ENCODE measurements around the gene MDH1B.

DNA sequence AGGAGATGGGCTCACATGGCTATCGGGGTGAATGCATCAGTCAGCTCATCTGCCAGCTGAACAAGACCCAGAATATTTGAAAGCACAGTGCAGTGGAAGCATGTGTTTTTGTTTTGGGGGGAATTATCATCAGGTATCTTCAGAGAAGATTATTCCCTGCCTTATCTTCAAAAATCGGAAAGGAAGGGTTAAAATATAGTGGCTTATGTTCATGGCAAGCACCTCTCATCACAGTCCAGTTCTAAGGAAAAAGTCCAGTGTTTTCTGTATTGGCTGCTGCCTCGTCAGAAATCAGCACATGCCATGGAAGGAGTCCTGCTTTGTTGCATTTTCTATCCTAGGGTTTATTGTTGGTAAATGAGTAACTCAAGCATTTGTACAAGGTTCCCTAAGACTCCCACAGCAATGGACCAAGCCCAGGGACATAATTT, 26.2 kb downstream of the NBEAL1 start:
- PRO-cap, 2 experiments = no peak in any of the 2 experiments

DNA sequence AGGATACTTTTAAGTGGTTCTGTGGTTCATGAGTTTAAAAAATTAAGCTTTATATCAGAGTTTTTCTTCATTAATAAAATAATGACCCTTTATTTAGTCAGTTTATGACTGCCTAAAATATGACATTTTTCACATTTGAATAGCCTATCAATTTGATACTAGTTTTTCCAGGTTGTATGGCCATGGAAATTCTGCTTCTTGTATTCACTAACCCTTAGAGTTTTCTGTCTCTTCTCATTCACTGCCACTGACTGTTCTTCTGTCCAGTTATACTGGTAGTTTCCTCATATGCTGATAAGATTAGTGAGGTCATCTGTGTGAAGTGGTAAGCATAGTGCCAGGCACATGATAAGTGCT, 91.1 kb downstream of the NBEAL1 start:
- PRO-cap, 2 experiments = no peak in any of the 2 experiments

DNA sequence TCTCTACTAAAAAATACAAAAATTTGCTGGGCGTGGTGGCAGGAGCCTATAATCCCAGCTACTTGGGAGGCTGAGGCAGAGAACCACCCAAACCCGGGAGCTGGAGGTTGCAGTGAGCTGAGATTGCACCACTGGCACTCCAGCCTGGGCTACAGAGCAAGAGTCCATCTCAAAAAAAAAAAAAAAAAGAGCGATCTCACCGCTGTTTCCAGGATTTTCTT, 28.8 kb downstream of the CYP20A1 start:
- PRO-cap, 2 experiments = no peak in any of the 2 experiments

DNA sequence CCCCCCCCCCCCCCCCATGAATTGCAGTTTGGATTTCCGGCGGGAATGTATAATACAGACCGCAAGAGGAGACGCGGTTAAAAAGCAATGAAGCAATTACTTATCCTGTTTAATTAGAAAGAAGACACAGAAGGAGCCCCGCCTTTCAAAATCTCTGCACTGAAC, 710 bp downstream of the RAPH1 start:
- PRO-cap, 2 experiments = no peak in any of the 2 experiments

- PRO-cap, 2 experiments = peak in 1 of 2 experiments; most common minus-strand start chr2:204322068 (in 1)
Measured at GRCh38 chr2:204321924-204322222, 223.4 kb upstream of the PARD3B start.

GRCh38 chr2:204611008-204611721, 65.9 kb downstream of the PARD3B start:
- PRO-cap, 2 experiments = no peak in any of the 2 experiments

GRCh38 chr2:205091798-205092648, 546.7 kb downstream of the PARD3B start:
- PRO-cap, 2 experiments = no peak in any of the 2 experiments

- PRO-cap, 2 experiments = no peak in any of the 2 experiments
Measured at GRCh38 chr2:205565732-205566553, 116.4 kb upstream of the NRP2 start.

- PRO-cap, 2 experiments = no peak in any of the 2 experiments
Measured at GRCh38 chr2:205574337-205575077, 107.8 kb upstream of the NRP2 start.

DNA sequence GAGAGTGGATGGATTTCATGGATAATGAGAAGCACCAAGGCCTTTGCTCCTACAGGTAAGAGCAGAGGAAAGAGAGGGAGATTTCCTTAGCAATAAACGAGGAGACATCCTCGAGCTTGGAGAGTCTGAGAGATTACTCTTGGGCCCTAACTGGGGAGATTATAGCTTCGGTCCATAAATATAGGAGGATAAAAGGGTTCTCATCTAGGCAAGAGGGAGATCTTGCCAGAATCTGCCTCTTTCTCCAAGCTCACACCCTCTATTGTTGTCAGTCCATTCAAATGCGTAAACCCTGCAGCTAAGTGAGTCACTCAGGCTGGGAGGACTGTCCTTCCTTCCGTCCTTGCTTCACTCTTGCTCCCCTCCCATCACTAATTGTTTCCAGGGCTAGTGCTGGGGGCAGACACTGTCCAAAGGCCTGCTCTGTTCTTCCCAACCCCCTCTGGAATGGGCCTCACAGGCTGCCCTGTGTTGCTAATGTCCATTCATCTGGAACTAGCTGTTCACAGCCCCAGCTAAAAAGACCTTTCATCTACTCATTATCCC, 32.0 kb upstream of the NRP2 start:
- PRO-cap, 2 experiments = peak in 1 of 2 experiments; most common plus-strand start position 374 of the sequence (in 1); most common minus-strand start position 261 of the sequence (in 1)

GRCh38 chr2:205687242-205687793, 5.0 kb downstream of the NRP2 start:
- PRO-cap, 2 experiments = no peak in any of the 2 experiments

GRCh38 chr2:205734454-205735032, 52.2 kb downstream of the NRP2 start:
- PRO-cap, 2 experiments = no peak in any of the 2 experiments

- PRO-cap, 2 experiments = no peak in any of the 2 experiments
Measured at GRCh38 chr2:205754844-205755180, 72.5 kb downstream of the NRP2 start.

- PRO-cap, 2 experiments = no peak in any of the 2 experiments
Measured at GRCh38 chr2:205834710-205835316, 152.5 kb downstream of the NRP2 start.

GRCh38 chr2:206149650-206149989, 9.6 kb downstream of the NDUFS1 start:
- PRO-cap, 2 experiments = no peak in any of the 2 experiments

DNA sequence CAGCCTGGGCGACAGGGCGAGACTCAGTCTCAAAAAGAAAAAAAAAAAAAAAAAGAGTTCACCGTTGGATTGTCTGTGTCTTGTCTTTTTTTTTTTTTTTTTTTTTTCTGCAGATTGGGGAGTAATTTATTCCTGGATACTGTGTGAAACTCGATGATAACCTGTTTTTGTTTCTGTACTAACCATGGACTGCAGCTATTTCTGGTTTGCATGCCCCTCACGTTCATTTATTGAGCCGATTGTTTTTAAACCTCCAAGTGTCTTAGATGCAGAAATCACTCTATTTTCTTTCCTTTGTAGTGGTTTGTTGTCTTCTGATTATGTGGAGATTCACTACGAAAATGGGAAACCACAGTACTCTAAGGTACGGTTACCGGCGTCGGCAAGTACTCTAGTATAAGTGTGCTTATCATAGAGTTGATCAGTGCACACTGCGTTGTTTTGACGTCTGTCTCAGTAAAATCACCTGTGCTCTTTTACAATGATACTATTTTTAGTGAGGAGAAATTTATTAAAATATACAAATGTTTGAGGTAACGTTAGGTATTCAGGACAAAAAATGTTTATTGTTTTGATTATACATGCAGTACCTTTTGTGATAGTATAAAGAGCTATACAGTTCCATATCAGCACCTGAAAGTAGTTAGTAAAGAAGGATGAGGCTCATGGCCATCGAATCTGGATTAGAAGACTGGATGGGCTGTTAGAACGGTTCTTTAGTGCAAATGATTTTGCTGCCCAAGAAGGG, 87.4 kb downstream of the ADAM23 start:
- PRO-cap, 2 experiments = no peak in any of the 2 experiments

DNA sequence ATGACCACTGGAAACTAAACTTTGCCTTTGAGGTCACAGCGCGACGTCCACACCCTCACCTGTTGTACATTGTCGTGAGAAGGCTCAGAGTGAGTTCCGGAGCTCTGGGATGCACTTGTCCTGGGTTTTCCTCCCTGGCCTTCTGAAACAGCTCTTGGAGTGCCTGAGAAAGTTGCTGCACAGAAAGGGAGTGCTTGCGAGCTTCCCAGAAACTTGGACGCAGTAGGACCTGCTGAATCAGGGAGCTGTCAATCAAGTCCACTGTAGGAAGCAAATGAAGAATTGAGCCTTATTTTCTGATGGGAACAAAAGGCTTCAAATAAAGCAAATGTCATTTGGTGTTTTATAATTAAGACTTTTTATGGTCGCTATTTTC, 11.0 kb downstream of the DYTN start:
- PRO-cap, 2 experiments = no peak in any of the 2 experiments

DNA sequence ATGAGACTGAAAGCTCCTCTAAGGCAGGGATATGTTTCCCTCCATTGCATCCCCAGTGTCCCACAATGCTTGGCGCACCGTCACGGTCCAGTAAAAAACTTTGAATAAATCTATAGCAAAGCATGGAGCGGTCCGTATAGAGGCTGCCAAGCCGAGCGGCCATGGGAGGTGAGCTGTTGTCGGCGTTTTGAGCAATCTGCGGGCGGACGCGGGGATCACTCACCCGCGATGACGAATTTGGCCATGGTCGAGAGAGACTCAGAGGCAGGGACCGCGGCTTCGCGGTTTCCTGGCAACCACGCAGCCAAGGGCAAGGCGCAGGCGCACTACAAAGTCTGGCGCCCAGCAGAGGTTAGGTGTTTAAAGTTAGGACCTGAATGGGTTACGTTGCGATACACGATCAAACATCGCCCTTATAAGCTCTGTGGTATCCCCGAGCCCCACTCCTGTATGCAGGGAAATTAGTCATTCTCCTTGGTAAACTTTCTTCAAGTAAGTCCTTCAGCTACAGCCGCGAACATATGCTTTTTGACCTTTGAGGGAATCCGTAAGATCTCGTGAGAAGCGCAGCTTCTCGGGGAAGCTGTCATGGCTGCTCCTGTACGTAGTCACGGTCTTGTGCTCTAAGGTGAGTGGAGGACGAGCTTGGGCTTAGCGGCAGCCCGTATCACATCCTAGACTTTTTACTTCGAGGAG, at the start of gene MDH1B:
Gene MDH1B, minus strand, starts transcription at position 302 of the 696 bp plus-strand sequence.
- PRO-cap, 2 experiments = peak in 2 of 2 experiments; most common plus-strand start position 580 of the sequence (in 1); most common minus-strand start position 189 of the sequence (in 2)

GRCh38 chr2:206767346-206767949, 2.0 kb downstream of the FASTKD2 start:
- PRO-cap, 2 experiments = no peak in any of the 2 experiments

DNA sequence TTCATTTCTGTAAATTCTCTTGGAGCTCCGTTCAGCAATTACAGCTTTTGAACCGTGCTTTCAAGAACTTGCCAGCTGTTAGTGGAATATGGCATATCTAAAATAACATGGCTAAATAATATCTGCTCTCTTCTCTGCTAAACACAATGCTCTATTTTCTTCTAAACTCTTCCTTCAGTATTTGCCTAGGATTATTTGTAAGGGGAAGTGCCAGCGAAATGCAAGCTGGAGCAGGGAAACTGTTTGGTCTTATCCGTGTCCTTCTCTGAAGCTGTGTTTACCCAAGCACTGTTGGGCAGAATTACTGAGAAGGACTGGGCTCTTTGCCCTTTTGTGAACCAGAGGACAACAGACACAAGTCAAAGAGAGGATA, 23.6 kb downstream of the CPO start:
- PRO-cap, 2 experiments = peak in 1 of 2 experiments; most common minus-strand start position 275 of the sequence (in 1)

All from heart right ventricle (tissue), 2 donors.